MCF 10A (cell line): Measurements from ENCODE around the gene MFSD4B.

- PRO-cap, result no peak
- RRBS, result no CpG with 5 or more reads among the region's 3 CpGs
These were observed 28.1 kb upstream of the MFSD4B start for GRCh38 chr6:111231086-111231408.

DNA sequence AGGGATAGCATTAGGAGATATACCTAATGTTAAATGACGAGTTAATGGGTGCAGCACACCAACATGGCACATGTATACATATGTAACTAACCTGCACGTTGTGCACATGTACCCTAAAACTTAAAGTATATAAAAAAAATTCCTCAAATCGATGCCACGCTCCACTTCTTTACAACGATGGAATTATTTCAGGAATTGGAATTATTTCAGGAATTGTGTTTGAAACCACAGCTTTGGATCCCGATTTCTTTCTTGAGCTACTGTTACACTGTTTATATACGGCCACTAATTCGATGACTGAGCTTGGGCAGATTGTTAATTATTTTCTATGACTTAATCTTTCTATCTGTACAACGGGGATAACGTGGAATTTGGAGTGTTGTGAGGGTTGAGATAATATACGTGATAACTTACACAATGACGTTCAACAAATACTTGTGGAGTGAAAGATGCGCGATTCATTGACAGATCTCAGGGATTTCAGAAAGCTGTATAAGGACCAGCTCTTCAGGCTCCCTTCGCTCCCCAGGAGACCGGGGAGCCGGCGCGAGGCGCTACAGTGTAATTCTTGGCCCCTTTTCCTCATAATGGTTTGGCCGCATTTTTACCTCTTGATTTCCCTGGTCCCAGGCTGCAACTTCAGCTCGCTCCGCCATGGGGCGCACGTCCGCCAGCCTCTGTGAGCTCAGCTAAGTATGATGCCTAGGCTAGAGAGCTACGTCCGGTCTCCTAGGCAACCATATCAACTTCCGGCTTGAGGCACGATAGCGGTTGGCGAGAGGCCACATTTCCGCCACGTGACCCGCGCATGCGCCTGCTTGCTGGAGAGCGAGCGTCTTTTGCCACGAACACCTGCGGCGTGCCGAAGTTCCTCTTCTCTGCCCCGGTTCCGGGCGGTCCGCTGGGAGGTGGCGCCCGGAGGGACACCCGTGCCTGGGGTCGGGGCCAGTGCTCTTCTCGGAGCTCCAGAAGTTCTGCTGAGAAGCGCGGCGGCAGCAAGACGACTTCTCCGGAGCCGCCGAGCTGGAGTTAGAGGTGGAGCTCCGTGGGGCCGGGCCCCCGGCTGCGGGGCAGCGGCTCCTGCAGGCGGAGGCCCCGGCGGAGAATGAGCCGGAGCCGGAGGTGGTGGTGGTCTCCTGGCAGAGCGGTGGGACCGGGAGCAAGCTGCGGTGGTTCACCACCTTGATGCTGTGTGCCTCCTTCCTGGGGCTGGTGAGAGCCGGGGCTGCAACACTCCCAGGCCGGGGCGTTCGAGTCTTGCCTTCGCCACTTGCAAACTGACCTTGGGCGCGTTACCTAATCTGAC is at the start of gene MFSD4B:
MFSD4B (plus strand) TSS at position 824 of the 1,306 bp plus-strand sequence.
- PRO-cap, result bidirectional peak, plus-strand start at position 844 of the sequence, minus-strand start at position 697 of the sequence; bidirectional peak, plus-strand start at position 998 of the sequence, minus-strand start at position 976 of the sequence
- RRBS, result 3% methylated on average over 20 of the region's 79 CpGs

GRCh38 chr6:111367795-111368169 is 108.6 kb downstream of the MFSD4B start:
- PRO-cap, result no peak
- RRBS, result no CpG with 5 or more reads among the region's 4 CpGs

GRCh38 chr6:111417173-111417694 is 65.8 kb downstream of the REV3L start:
- PRO-cap, result no peak
- RRBS, result no CpG with 5 or more reads among the region's 2 CpGs

DNA sequence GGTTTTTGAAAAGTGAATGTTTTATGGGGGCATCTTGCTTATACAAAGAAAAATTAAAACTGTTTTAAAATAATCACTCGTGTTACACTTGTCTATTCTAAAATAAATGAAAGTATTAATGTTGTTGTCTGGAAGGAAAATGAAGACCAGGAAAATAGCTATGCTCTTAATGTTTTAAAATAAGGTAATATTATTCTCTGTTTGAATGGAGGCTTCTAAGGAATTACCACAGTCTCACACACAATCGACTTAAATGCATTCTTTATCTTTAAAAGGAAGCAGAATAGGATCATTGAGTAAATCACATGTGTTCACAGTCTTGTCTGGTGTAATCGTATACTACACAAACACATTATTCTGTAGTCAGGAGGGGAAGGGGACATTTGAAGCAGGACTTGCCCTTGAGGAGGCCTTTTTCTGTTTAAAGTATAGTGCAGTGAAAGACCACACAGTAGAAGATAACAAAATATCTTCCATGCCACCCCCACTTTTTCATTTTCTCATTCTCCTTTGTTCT is 20.6 kb upstream of the REV3L start:
- PRO-cap, result no peak
- RRBS, result no CpG with 5 or more reads among the region's 3 CpGs

DNA sequence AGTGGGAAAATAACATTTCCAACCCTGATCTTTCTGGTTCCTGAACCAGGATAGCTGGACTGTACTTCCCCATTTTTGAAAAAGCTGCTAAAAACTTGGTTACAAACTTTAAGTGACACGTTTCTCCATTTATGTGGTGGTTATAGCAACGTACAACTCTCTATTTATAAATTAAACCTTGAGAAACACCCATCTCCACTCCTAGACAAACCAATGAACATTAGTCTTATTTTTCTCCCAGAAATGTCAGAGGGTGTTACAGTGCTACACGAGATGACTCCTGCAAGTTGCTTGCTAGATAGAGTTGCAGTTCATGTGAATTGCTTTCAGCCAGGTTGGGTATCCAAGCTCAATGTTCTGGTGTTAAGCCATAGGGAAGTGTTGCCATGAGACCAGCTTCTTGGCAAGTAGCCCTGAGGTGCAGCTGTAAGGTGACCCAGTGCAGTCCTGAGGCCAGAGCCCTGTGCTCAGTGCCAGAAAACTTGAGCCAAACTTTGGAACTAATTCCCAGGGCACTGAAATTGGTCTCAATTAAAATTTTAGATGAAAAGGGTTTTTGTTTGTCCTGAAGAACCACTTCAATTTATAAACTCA is 51.3 kb upstream of the REV3L start:
- PRO-cap, result no peak
- RRBS, result no CpG with 5 or more reads among the region's 3 CpGs

DNA sequence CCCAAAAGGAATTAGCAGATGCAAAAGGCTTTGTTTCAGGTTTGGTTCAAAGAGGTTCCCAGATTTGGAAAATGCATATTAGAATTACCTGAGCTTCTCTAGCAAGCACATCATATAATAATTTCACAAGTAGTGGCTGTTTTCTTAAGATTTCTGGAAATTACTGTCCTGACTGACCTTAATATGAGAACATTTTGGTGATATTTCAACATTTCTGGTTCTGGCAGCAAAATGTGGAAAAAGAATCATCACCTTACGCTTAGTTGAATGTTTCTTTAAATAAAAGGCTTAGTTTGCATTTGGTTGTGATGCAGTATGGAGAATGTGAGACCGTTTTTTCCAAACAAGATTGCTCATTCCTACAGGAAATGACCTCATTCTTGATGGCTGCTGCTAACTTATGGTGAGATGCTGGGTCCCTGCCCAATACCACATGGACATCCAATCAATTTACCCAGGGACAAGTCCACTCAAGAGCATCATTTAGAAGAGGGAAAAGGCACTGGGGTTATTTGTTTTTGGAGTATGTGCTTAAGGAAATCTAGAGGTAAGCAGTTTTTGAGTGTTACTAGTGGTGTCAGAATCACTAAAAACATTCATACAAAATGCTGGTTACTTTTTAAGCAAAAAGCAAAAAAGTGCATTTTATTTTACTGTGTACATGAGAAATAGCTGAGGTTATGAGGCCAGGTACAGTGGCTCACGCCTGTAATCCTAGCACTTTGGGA is 31.3 kb downstream of the TRAF3IP2 start:
- PRO-cap, result no peak
- RRBS, result no CpG with 5 or more reads among the region's 3 CpGs

- PRO-cap, result no peak
- RRBS, result no CpG with 5 or more reads among the region's 6 CpGs
These were observed 3.3 kb upstream of the TRAF3IP2 start for GRCh38 chr6:111608952-111609434.

- PRO-cap, result no peak
- RRBS, result no CpG with 5 or more reads among the region's 5 CpGs
These were observed 17.7 kb upstream of the TRAF3IP2 start for GRCh38 chr6:111623356-111623895.

DNA sequence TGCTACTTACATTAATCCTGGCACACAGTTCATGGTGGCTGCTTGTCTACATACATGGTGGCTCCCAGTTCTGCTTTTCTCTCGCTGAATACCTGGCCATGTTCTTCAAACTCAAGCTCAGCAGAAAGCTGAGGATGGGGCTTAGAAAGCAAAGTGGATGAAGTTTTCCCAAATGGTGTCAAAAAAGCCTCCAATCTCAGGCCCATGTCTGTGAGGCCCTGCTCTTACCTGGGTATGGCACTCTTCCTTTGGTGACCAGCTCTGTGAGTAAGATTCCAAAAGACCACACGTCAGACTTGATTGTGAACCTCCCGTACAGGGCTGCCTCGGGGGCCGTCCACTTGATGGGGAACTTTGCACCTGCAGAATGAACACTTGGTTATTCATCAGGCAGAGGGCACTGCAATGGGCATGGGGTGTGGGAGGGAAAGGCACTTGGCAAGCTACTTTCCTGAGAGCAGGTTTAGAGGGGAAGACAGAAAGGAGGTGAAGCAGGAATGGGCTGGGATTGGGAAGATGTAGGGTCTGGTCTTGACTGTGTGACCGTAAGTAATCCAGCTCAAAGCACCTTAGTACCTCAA is 68.7 kb upstream of the TRAF3IP2 start:
- PRO-cap, result no peak
- RRBS, result no CpG with 5 or more reads among the region's 6 CpGs

- PRO-cap, result no peak
- RRBS, result no CpG with 5 or more reads among the region's 7 CpGs
These were observed 107.6 kb upstream of the TRAF3IP2 start for GRCh38 chr6:111713021-111713947.

- PRO-cap, result no peak
- RRBS, result no CpG with 5 or more reads among the region's 2 CpGs
These were observed 122.1 kb downstream of the FYN start for GRCh38 chr6:111751103-111751574.

GRCh38 chr6:111867480-111868478 is 5.5 kb downstream of the FYN start:
- PRO-cap, result no peak
- RRBS, result no CpG with 5 or more reads among the region's 8 CpGs

- PRO-cap, result no peak
- RRBS, result no CpG with 5 or more reads among the region's 6 CpGs
These were observed 68.7 kb upstream of the CCN6 start for GRCh38 chr6:111985161-111985695.

DNA sequence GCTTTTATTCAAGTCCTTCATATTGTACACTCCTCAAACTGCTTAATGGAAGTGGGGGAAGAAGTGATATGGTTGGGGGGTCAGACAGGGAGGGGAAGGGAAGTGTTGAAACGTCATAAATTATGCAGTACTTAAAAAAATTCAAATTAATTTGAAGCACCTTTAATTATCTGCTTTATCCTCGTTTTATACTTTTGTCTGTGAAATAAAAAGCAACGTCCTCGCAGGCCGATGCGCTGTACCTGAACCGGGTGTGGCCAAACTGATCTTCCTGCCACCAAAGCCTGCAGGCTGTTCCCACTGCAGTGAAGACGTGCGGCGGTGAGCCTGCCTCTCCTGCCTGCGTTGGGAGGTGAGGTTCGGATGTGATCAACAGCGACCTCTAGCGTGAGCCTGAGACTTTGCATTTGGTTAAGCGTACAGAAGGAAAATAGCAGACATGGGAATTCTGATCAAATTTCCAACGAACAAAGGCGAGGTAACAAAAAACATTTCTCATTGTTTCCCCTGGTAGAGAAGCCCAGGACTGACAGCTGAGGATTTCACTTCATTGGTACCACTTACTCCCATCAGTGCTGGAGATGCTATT is 56.9 kb upstream of the CCN6 start:
- PRO-cap, result no peak
- RRBS, result no CpG with 5 or more reads among the region's 17 CpGs

GRCh38 chr6:112085533-112086105 is 1.7 kb downstream of the TUBE1 start:
- PRO-cap, result no peak
- RRBS, result no CpG with 5 or more reads among the region's 4 CpGs

DNA sequence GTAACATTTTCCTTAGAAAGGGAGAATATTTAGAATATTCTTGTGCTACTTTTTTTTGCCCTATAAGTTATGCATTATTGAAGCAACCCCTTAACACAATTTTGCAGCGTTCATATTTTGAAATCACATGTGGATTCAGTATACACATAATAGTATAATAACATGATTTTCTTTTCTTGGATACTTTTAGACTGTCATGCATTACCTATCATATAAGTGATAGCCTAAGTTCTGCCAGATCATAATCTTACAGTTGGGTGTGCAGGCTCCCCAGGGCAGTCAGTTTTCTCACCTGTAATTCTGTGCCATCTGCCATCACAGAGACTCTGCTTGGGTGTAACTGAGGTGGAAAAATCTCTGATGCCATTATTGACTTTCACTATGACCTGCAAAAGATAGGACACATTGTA is 27.0 kb downstream of the FAM229B start:
- PRO-cap, result no peak
- RRBS, result no CpG with 5 or more reads among the region's 1 CpG

DNA sequence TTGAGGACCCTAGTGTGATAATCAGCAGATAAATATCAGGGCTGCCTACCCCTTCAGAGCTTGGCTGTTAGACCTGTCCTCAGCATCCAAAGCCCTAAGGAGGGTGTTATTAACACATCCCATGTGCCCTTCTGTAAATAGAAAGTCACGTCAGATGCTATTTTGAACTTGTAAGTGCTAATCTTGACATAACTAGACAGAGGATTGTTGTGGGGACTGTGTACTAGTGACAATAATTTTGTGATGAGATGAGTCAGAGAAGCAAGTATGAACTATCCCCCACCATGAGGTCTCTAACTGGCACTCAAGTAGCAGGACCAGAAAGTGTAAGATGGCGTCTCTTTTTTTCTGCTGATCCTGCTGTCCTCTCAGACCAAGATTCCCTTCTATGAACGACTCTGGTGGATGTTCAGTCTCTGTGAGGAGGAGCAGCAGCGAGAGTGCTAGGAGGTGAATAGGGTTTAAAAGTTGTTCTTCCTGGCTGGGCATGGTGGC is 5.1 kb upstream of the LAMA4 start:
- PRO-cap, result no peak
- RRBS, result no CpG with 5 or more reads among the region's 4 CpGs

GRCh38 chr6:113587344-113587872 is 269.7 kb upstream of the MARCKS start:
- PRO-cap, result no peak
- RRBS, result no CpG with 5 or more reads among the region's 5 CpGs

- PRO-cap, result no peak
- RRBS, result no CpG with 5 or more reads among the region's 2 CpGs
These were observed 222.4 kb upstream of the MARCKS start for GRCh38 chr6:113634577-113635268.